Skeletal muscle cell (primary cell): ENCODE results near the genes SH3BP1 and EIF3L.

GRCh38 chr22:37302381-37303382 lies 20.4 kb downstream of the CYTH4 start:
- RRBS = no CpG with 5 or more reads among the region's 29 CpGs

DNA sequence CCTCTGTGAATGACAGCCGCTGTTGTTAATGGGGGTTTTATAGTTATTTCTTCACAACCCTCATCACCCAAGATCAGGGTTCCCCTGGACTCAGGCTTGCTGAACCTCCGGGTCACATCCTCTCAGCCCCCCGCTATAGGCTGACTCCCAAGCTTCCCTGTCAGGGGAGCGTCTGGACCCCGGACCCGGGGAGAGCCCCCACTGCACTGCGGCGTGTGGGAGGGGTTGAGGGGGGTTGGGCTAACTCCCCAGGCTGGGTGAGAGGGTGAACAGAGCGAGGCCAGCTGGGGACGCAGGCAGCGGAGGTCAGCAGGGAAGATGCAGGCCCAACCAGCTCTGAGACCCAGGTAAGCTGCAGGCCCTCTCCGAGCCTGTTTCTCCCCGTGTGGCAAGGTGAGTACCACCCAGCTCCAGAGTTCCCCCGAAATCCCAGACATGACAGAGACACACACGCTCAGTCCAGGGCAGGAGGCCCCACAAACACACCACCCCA lies 47.3 kb downstream of the ELFN2 start:
- RRBS = 37% methylated on average over 4 of the region's 15 CpGs

GRCh38 chr22:37469333-37470280 lies 16.6 kb downstream of the MFNG start:
- RRBS = no CpG with 5 or more reads among the region's 12 CpGs

DNA sequence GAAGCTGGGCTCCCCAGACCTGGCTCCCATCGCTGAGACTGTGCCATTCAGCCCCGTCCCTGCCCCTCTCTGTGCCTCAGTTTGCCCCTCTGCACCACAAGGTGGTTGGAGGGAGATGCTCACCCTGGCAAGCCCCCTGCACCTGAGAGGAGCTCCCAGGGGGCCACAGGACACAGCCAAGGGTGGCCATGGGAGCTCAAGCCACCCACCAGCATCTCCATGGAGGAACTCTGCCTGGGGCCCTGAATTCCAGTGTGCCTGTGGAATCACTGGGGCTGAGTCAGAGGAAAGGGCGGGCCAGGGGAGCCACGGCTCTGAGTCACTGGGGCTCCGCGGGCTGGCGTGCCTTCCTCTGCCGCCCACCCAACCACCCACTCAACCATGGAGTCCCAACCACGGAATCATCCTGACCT lies 6.1 kb upstream of the CARD10 start:
- RRBS = no CpG with 5 or more reads among the region's 9 CpGs

- RRBS = 20% methylated on average over 1 of the region's 19 CpGs
Observed at GRCh38 chr22:37546815-37547501, 13.3 kb upstream of the CDC42EP1 start.

DNA sequence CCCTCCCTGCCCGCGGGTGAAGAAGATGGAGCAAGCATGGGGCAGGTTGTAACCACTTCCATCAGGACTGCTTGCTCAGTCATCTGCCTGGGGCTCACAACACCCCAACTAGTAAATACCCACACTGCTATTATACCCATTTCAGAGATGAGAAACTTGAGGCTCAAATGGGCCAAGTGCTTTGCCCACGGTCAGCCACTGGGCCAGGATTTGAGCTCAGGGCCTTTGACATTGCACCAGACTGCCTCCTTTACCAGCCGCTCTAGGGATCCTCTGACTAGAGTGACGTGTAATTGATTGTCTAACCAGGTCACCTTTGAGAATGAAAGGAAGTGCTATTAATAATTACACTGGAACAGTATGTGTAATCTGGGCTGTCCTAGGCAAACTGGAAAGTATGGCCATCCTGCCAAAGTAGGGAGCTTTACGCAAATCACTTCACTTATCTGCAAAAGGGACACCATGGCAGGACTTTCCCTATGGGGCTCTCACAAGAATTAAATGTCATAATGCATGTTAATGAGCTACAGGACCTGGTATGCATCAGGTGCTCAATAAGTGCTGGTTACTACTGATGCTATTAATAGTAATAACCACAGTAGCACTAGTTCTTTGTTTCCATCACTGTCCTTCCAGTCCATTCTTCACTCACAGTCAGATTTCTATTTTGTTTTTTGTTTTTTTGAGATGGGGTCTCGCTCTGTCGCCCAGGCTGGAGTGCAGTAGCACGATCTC lies 2.7 kb upstream of the CDC42EP1 start:
- RRBS = no CpG with 5 or more reads among the region's 9 CpGs

DNA sequence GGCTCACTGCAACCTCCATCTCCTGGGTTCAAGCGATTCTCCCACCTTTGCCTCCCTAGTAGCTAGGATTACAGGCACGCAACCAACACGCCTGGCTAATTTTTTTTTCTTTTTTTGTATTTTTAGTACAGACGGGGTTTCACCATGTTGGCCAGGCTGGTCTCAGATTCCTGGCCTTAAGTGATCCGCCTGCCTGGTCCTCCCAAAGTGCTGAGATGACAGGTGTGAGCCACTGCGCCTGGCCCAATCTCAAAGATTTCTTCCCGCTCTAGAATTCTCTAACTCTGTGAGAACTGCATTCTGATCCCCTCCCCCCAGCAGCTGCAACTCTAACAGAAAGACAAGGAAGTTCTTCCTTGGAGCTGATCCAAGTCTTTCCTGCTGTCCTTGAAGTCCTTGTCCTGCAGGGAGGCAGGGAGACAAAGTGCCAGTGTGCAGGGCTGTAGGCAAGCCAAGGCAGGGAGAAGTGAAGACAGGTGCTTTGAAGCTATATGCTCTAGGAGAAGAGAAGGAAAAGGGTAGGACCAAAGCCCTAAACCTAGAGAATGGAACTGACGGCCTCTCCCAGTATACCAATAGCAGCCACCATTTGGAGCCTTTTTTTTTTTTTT lies 9.5 kb upstream of the GGA1 start:
- RRBS = no CpG with 5 or more reads among the region's 8 CpGs

GRCh38 chr22:37607832-37608061 lies 887 bp upstream of the GGA1 start:
- RRBS = no CpG with 5 or more reads among the region's 11 CpGs

GRCh38 chr22:37609121-37609289 lies 371 bp downstream of the GGA1 start:
- RRBS = 1% methylated on average over 9 of the region's 15 CpGs

DNA sequence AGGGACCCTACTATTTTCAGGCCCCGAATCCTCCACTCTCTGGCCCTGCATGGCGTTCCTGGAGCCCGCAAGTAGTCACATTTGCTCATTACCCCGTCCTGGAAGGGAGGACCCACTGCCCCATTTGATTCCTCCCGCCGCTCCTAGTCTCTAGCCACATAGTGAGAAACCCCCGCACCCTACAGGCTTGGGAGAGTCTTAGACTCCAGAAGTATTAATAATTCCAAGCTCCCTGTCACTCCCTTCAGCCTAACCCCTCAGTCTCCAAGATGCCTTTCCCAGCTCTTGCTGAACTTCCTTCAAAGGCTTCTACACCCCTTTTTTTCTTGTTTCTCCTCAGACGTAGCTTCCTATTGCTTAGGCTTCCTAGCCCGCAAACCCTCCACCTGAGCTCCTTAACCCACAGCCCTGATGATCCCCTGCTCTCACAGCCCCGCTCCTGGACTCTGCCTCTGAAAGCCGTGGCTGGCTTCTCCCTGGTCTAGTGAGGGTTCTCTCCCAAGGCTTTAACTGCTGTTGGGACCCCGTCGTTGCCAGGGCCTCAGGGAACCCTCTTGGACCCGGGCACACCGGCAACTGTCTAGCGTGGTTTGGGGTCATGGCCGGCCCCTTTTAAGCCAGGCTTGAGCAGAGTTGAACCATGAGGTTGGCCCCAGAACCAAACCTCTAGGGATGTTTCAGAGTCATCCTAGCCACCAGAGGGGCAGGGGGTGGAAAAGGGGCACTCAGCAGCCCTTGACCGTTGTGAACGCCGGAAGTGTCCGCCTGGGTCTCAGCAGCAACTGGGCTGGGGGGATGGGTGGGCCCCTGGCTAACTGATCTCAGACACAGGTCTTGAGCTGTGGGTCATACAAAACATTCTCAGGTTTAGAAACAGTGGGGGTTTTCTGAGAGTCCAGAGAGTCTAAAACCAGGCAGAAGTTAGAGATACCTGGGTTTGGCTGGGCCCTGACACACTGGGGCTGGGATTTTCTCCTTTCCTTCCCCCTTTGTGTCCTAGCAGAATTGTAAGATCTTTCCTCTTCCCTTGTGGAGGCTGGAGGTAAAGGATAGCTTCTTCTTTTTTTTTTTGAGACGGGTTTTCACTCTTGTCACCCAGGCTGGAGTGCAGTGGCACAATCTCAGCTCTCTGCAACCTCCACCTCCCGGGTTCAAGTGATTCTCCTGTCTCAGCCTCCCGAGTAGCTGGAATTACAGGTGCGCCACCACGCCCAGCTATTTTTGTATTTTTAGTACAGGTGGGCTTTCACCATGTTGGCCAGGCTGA lies 1.1 kb downstream of the GGA1 start:
- RRBS = no CpG with 5 or more reads among the region's 26 CpGs

DNA sequence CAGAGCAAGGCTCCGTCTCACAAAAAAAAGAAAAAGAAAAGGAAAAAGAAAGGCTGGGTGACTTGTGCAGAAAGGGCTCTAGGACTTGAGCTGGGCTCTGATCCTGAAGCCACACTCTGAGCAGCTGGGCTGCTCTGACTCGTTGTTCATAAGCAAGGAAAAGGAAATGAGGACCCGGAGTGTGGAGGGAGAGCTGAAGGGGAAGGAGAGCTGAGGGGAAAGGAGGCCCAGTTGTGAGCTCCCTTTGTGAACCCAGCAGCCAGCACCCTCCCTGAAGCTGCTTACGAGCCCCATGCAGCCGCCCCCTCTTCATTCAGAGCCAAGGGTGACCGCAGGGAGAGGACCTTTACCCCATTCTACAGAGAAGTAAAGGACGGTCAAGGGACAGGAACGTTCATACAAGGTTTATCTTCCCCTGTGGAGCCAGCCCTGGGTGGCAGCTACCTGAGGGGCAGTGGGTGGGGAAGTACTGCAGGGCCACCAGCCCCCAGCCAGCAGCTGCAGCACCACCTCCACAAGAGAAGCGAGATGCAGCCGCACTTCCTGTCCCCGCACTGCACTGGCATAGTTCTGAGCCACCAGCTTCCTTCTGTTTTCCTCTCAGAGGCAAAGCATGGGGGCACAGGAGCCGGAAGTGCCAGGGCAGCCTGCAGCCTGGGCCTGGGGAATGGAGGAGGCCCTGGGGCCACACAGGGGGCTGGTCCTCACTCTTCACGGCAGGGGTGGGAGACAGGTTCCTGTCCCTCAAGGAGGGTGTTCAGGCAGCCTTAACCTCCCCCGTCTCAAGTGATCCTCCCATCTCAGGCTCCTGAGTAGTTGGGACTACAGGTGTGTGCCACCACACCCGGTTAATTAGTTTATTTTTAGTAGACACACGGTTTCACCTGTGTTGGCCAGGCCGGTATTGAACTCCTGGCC lies 12.1 kb upstream of the SH3BP1 start:
- RRBS = no CpG with 5 or more reads among the region's 17 CpGs

DNA sequence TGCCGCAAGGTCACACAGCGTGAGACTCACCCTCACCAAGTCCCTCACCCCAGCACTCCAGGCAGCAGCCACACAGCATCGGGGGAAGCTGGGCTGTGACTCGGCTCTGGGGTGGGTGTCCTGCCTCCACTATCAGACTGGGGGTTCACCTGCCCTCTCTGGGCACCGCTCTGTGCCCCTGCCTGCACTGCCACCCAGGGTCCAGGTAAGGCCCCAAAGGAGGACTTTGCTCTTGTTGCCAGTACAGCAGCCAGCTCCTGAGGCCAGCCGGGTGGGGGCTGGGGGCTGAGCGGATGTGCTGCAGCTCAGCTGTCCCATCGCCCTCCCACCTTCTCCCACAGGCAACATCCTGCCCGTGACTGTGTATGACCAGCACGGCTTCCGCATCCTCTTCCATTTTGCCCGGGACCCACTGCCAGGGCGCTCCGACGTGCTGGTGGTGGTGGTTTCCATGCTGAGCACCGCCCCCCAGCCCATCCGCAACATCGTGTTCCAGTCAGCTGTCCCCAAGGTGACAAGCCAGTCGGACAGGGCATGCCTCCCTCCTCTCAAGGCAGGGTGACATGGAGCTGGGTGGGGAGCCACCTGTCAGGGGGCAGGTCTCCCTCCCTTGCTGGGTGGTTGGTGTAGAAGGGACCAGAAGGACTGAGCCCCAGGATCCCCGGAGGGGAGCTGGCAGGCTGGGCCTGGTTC lies 7.7 kb upstream of the SH3BP1 start:
- RRBS = no CpG with 5 or more reads among the region's 20 CpGs

DNA sequence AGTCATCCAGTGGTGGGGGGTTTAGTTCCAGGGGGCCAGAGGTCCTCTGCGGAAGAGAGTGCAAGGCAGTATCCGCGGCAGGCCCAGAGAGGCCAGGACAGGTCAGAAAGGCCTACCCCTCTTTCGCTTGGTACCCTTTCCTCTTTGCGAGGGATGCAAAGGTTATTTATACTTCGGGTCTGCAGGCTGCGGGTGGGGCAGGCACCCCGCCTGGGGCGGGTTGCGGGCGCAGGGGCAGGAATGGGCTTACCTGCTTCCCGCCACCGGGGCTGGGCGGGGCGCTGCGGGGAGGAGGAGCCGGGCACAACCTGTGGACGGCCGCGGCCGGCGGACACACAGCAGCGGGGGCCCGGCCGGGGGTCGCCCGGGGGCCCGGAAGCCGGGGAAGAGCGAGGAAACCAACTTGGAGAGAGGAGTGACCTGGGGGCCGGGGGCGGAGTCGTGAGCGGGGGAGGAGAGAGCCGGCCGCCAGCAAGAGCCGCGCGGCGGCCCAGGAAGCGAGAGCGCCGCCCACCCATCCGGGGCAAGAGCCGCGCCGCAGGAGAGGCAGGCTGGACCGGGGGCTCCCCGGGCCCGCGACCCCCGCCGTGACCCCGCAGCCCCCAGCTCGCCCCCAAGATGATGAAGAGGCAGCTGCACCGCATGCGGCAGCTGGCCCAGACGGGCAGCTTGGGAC lies at the start of gene SH3BP1:
Gene SH3BP1 (plus strand): TSS at position 500 of the 676 bp plus-strand sequence.
- RRBS = under 1% methylated on average over 14 of the region's 58 CpGs

DNA sequence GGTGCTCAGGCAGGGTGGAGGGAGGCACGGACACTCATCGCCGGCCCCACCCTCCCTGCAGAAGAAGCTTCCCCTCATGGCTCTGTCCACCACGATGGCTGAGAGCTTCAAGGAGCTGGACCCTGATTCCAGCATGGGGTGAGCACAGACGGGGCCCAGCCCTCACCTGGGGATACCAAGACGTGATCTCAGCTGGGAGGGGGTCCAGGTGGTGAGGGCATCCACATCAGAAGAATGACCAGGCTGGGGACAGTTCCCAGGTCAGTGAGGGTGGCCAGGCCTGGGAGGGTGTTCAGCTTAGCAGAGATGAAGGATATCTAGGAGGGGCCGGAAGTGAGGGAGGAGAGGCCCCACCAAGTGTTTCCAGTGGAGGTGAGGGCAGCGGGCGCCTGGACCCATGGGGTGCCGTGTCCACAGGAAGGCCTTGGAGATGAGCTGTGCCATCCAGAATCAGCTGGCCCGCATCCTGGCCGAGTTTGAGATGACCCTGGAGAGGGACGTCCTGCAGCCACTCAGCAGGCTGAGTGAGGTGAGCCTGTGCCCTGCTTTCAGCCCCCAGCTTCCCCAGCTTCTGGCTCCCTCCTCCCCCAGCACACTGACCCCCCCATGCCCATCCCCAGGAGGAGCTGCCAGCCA lies 3.1 kb downstream of the SH3BP1 start:
- RRBS = no CpG with 5 or more reads among the region's 13 CpGs

DNA sequence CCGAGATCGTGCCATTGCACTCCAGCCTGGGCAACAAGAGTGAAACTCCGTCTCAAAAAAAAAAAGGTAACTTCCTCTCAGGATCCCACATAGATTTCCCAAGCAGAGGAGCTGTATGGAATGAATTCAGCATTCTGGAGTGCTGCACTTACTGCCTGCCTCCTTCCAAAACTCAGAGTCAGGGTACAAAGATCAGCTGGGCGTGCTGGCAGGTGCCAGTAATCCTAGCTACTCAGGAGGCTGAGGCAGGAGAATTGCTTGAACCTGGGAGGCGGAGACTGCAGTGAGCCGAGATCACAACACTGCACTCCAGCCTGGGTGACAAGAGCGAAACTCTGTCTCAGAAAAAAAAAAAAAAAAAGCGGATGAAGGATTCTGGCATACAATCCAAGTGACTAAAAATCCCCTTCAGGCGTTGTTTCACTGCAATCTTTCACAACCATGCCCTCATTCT lies 1.3 kb upstream of the NOL12 start:
- RRBS = no CpG with 5 or more reads among the region's 9 CpGs

GRCh38 chr22:37745502-37746199 lies 48.8 kb downstream of the TRIOBP start:
- RRBS = 1% methylated on average over 21 of the region's 73 CpGs

GRCh38 chr22:37804384-37804829 lies 622 bp upstream of the H1-0 start:
- RRBS = 3% methylated on average over 7 of the region's 27 CpGs

GRCh38 chr22:37832445-37833280 lies 9.5 kb downstream of the GALR3 start:
- RRBS = no CpG with 5 or more reads among the region's 18 CpGs

DNA sequence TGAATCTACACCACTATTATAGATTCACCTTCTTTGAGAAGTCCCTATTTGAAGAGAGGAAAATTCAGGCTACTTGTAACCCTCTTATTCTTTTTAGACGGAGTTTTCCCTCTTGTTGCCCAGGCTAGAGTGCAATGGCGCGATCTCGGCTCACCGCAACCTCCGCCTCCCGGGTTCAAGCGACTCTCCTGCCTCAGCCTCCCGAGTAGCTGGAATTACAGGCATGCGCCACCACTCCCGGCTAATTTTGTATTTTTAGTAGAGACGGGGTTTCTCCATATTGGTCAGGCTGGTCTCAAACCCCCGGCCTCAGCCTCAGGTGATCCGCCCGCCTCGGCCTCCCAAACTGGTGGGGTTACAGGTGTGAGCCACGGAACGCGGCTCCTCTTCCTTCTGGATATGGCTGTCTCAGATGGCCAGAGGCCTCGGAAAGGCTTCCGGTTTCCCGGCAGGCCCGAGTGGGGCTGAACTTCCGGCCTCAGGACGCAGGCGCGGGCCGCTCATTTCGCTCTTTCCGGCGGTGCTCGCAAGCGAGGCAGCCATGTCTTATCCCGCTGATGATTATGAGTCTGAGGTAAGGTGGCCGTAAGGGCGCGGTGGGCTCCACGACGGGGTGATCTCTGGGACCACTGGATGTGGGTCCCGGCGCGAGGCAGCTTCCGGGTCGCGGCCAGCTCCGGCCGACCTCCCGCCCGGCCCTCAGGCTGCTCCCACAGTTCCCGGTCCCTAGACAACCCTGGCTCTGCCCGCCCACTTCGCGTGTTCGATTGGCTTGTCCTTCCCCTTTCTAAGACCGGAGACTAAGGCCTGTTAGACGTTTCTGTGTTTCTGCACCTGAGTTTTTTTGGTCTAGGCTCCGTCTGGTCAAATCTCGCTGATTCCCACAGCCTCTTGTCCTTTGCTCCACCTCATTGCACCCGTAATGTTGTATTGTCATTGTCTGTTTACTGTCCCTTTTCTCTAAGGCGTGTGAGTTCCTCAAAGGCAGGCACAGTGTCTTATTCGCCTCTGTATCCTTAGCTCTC lies at the start of gene EIF3L:
Gene EIF3L (plus strand): TSS at position 511 of the 1,025 bp plus-strand sequence.
- RRBS = 1% methylated on average over 11 of the region's 61 CpGs

DNA sequence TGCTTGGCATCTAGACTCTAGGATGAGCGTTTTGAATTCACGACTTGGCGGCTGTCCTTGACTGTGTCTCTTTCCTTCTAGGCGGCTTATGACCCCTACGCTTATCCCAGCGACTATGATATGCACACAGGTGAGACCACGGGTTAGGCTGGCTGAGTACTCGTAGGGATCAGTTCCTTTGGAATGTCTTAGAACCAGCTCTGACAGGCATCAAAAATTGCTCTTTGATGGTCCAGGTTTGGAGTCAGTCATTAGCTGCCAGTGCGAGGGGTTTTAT lies 653 bp downstream of the EIF3L start:
- RRBS = no CpG with 5 or more reads among the region's 9 CpGs